Measurements from ENCODE around the gene SLC35E3.

GRCh38 chr12:67068470-67069477 lies 200.4 kb upstream of the CAND1 start:
- PRO-cap: no peak
- RAMPAGE, long total RNA: no peak

DNA sequence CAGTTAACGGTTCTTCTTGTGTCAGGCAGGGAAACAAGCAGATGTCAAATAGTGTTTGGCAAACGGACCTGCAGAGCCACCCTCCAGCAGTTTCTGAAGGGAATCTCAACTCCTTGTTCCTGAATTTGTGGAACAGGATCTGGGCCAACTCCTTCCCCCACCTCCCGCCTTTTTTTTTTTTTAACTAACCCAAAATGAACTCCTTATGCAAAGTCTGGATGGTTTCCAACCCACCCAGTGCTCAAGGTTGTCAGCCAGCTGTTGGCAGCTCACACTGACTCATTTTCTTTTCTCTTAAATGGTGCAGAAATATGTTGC lies 187.4 kb downstream of the CAND1 start:
- PRO-cap: no peak
- RAMPAGE, long total RNA: no peak

- PRO-cap: no peak
- RAMPAGE, long total RNA: no peak
Measured at GRCh38 chr12:67458279-67458661, 189.1 kb downstream of the CAND1 start.

GRCh38 chr12:67472465-67473083 lies 176.0 kb upstream of the DYRK2 start:
- PRO-cap: no peak
- RAMPAGE, long total RNA: no peak

- PRO-cap: no peak
- RAMPAGE, long total RNA: no peak
Measured at GRCh38 chr12:68175342-68176238, 16.1 kb upstream of the IFNG start.

GRCh38 chr12:68180802-68181519 lies 21.4 kb upstream of the IFNG start:
- PRO-cap: no peak
- RAMPAGE, long total RNA: no peak

DNA sequence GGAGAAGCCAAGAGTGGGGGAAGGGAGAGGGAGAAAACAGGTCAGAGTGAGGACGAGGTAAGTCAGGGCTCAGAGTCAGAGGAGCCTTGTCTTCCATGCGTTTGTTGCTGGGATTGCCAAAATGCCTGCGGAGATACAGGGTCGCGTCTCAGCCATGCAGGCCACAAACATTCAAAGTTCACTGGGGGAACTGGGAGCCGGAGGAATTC lies 26.4 kb upstream of the MDM1 start:
- PRO-cap: no peak
- RAMPAGE, long total RNA: no peak

- PRO-cap: no peak
- RAMPAGE, long total RNA: no peak
Measured at GRCh38 chr12:68359092-68359652, 27.0 kb upstream of the MDM1 start.

- PRO-cap: no peak
- RAMPAGE, long total RNA: no peak
Measured at GRCh38 chr12:68368090-68368333, 35.9 kb upstream of the MDM1 start.

GRCh38 chr12:68441919-68442767 lies 110.0 kb upstream of the MDM1 start:
- PRO-cap: no peak
- RAMPAGE, long total RNA: no peak

- PRO-cap: no peak
- RAMPAGE, long total RNA: no peak
Measured at GRCh38 chr12:68482566-68483345, 127.9 kb upstream of the RAP1B start.

DNA sequence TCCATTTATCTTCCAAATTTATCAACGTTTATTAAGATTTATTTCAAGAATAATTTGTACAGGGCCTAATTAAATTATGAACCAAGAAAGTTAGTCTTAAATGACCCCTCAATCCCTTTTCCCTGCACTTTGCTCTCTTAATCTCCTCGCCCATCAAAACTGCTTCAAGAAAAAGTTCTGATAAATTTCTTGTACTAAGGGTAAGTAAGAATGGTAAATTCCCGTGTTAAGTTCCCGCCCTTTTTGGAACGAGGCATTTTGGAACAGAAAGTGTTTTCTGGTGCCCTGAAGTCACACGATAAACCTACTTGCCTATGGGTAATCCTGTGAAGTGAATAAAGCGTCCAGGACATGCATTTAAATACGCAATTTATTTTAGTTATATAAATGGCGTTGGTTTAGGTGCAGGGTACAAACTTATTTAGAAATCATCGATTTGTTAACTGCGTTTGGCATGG lies 820 bp upstream of the RAP1B start:
- PRO-cap: no peak
- RAMPAGE, long total RNA: no peak

GRCh38 chr12:68636109-68636713 lies 25.5 kb downstream of the RAP1B start:
- PRO-cap: no peak
- RAMPAGE, long total RNA: no peak

- PRO-cap: no peak
- RAMPAGE, long total RNA: no peak
Measured at GRCh38 chr12:68673832-68674299, 12.9 kb upstream of the NUP107 start.

GRCh38 chr12:68745708-68746489 lies at the start of gene SLC35E3:
Gene SLC35E3, plus strand, starts transcription at chr12:68746176.
- PRO-cap: no peak
- RAMPAGE, long total RNA: no peak

DNA sequence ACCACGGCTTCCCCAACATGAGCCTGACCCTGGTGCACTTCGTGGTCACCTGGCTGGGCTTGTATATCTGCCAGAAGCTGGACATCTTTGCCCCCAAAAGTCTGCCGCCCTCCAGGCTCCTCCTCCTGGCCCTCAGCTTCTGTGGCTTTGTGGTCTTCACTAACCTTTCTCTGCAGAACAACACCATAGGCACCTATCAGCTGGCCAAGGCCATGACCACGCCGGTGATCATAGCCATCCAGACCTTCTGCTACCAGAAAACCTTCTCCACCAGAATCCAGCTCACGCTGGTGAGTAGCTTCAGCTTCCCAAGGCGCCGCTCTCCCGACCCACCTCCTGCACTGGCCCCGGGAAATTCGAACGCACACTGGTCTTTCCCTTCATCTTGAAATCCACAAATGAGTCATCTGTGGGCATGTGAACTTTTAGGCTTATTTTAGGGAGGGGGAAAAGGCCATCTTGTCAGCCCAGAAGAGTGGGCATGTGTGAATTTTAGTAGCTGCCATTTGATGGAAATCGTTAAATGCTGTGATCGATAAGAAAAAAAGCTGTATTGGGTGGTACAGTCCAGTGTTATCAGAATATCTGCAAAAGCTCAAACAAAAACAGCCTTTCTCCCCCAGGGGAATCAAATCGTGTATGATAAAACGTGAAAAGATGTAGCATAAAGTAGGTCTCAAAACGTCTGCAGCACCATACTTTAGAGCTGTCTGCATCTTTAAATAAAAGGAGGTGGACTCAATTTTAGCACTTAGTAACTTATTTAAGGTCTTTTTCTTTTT lies 705 bp downstream of the SLC35E3 start:
- PRO-cap: no peak
- RAMPAGE, long total RNA: no peak

DNA sequence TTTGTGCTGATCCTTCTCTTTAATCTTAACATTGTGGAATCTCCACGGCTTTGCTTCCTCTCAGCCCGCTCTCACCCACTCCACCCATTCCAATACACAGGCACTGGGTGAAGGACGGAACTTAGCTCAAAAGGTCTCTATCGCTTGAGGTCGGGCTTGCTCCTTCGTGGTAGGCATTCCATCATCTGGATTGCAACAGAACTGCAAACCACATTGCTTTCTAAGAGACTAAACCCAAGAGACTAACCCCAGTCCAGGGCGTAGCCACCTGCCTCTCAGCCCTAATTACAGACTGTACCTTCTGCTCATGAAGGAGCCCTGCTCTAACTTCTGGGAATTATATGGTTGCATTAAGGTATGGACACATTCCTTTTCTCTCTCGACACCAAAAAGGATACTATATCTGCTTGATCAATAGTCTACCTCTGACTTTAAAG lies 23.9 kb upstream of the MDM2 start:
- PRO-cap: no peak
- RAMPAGE, long total RNA: no peak

GRCh38 chr12:68819808-68820589 lies 12.0 kb downstream of the MDM2 start:
- PRO-cap: no peak
- RAMPAGE, long total RNA: no peak

DNA sequence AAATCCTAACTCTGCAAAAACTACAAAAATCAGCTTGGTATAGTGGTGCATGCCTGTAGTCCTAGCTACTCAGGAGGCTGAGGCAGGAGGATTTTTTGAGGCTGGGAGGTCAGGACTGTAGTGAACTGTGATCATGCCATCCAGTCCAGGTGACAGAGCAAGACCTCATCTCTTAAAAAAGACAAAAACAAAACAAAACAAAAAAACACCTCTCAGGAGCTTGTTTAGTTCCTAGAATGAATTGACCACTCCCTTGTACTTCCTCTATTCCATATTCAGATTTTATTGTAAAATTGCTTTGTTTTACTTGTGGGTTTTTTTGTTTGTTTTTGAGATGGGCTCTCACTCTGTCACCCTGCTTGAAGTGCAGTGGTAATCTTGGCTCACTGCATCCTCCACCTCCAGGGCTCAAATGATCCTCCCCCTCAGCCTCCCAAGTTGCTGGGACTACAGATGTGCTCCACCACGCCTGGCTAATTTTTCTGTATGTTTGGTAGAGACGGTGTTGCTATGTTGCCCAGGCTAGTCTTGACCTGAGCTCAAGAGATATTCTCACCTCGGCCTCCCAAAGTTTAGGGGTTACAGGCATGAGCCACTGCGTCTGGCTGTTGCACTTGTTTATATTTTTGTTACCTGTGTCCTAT lies 13.7 kb downstream of the MDM2 start:
- PRO-cap: no peak
- RAMPAGE, long total RNA: no peak

DNA sequence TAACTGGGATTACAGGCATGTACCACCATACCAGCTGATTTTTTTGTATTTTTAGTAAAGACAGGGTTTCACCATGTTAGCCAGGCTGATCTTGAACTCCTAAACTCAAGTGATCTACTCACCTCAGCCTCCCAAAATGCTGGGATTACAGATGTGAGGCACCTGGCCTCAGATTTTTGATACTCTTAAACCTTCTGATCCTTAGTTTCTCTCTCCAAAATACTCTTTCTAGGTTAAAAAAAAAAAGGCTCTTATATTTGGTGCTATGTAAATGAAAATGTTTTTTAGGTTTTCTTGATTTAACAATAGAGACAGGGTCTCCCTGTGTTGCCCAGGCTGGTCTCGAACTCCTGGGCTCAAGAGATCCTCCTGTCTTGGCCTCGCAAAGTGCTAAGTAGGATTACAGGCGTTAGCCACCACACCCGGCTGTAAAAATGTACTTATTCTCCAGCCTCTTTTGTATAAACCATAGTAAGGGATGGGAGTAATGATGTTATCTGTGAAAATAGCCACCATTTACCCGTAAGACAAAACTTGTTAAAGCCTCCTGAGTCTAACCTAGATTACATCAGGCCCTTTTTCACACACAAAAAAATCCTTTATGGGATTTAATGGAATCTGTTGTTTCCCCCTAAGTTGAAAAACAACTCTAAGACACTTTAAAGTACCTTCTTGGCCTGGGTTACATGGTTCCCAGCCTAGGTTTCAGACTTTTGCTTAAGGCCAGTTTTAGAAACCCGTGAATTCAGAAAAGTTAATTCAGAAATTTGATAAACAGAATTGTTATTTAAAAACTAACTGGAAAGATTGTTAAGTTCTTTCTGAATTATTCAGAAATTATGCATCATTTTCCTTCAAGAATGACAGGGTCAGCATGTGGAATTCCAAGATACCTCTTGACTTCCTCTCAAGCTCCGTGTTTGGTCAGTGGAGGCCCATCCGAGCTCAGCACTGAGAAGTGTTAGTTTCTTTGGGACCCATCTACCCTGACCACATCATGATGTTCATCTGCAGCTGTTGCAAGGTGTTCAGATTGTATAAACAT lies 33.3 kb downstream of the MDM2 start:
- PRO-cap: no peak
- RAMPAGE, long total RNA: no peak

Data from spinal cord (tissue), 3 donors.